Choroid plexus epithelial cell (primary cell): ENCODE measurements around a stretch of chr2.

GRCh38 chr2:238114410-238114826 is 14.3 kb downstream of the ESPNL start:
- RRBS: 60% methylated on average over 4 of the region's 11 CpGs

GRCh38 chr2:238139034-238139887 is 793 bp downstream of the KLHL30 start:
- RRBS: 48% methylated on average over 31 of the region's 51 CpGs

GRCh38 chr2:238240541-238241130 is 798 bp upstream of the HES6 start:
- RRBS: 3% methylated on average over 17 of the region's 64 CpGs

DNA sequence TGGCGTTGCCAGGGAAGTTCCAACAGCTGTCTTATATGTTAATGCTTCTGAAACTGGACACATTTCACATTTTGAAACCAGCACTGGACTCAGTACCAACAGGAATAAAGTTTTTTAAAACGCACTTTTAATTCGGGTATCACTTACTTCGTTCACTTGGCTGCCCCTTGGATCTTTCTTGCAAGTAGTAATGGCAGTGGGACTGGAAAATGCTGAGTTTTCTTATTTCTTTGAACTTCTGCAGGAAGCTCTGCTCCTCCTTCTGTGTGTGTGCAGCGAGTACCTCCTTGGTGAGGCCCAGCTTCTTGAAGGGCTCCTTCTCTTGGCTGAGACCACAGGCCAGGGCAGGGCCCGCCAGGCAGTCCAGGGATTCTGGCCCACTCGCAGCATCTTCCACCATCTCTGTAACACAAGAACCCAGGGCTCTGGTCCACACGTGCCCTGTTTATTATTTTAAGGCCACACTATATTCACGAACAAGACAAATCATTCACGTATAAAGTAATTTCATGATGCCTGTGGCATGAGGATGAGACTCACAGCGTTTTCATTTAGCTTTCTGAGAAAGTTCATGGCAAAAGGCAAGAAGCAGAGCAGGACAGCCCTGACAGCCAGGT is 15.8 kb upstream of the HES6 start:
- RRBS: no CpG with 5 or more reads among the region's 11 CpGs

DNA sequence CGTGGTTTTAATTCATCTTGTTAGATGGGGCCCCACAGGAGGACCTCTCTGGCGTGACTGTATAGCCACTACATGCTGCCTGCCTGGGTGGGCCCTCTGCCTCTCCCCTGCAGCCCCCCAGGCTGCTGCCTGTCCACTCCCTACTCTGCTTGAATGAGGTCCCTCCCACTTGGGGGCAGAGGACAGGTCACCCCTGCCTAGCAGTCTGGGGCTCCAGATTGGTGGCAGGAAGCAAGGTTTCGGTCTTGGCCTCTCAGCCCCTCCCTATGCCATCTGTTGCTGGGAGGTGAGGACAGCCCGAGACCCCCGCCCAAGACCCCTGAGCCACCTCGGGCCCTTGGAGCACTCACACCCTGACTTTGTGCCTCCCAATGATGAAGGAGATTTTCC is 22.0 kb upstream of the HES6 start:
- RRBS: no CpG with 5 or more reads among the region's 6 CpGs

- RRBS: no CpG with 5 or more reads among the region's 19 CpGs
These were observed 15.5 kb downstream of the PER2 start for GRCh38 chr2:238272766-238273493.

DNA sequence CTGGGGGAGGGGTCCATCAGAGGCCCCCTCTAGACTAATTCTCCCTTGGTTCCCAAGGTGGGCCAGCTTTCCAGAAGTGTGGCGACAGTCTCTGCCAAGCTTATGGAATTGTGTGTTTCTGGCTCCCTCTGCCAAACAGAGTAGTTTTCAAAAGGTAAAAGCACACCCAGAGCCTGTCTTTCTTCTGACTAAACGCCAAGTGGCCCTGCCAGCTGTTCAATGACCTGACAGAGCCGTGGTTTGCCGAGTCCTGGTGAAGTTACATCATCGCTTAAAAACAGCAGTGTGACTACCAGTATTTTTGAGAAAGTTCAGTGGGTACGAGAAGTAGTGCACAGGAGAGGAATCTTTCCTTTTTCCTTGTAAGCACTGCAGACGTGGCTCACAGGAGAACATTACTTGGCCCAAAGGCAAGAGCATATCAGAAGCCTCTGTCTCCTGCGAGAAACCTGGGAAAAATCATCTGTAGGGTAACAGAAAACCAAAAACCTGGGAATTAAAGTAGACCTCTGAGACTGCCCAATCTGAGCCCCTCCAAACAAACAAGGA is 1.8 kb downstream of the PER2 start:
- RRBS: no CpG with 5 or more reads among the region's 8 CpGs

DNA sequence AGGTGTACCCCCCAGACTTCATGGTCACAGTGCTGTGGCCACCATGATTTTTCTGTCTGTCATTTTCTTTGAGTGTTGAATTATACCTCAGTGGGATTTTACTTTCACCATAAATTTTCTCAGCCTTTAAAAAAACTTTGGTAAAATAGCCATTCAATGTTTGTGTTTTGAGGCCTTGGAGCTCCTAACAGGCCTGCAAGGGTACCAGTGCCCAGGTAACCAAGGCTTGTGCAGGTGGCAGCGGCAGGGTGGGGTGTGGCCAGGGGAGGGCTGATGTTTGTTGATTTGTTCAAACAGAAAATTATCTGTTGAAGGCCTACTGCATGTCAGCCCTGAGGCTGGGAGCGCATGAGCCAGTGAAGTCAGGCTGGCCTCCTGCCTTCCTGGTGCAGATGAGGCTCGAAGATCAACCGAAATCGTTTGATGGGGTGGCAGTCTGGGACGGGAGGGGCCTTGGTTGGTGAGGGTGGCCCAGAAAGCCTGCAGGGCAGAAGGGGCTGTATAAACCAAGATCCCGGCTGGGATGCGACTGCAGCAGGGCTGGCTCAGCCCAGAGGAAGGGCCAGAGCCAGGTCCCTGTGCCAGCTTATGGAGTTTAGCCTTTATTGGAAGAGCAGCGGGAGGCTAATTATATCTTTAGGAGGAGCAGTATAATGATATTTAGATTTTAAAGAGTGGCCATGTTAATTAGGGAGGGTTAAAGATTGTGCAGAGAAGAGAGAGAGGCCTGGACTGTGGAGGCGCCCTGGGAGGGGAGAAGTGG is 24.8 kb downstream of the TRAF3IP1 start:
- RRBS: no CpG with 5 or more reads among the region's 10 CpGs

- RRBS: no CpG with 5 or more reads among the region's 12 CpGs
These were observed 63.2 kb upstream of the TWIST2 start for GRCh38 chr2:238784641-238785215.

DNA sequence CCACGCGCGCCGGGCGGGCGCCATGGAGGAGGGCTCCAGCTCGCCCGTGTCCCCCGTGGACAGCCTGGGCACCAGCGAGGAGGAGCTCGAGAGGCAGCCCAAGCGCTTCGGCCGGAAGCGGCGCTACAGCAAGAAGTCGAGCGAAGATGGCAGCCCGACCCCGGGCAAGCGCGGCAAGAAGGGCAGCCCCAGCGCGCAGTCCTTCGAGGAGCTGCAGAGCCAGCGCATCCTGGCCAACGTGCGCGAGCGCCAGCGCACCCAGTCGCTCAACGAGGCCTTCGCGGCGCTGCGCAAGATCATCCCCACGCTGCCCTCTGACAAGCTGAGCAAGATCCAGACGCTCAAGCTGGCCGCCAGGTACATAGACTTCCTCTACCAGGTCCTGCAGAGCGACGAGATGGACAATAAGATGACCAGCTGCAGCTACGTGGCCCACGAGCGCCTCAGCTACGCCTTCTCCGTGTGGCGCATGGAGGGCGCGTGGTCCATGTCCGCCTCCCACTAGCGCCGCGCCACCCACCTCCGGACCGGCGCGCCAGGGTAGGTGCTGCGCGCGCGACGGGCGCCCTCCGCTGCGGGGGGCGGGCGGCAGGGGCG is 407 bp downstream of the TWIST2 start:
- RRBS: 2% methylated on average over 14 of the region's 69 CpGs

DNA sequence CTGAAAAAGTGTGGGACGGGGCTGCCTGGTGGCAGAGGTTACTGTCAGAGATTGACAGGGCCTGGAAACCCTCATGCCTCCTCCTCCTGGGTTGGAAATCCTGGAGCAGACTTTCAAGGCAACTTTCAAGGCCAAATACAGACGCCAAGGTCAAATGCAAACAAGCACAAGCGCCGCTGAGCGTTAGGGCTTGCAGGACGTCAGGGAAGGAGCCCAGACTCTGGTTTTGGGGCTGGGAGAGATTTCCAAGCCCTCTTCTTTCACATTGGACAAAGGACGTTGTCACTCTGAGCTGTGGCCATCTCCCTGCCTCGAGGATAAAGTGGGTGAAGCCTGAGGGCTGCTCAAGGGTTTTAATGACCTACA is 120.1 kb downstream of the TWIST2 start:
- RRBS: no CpG with 5 or more reads among the region's 8 CpGs

DNA sequence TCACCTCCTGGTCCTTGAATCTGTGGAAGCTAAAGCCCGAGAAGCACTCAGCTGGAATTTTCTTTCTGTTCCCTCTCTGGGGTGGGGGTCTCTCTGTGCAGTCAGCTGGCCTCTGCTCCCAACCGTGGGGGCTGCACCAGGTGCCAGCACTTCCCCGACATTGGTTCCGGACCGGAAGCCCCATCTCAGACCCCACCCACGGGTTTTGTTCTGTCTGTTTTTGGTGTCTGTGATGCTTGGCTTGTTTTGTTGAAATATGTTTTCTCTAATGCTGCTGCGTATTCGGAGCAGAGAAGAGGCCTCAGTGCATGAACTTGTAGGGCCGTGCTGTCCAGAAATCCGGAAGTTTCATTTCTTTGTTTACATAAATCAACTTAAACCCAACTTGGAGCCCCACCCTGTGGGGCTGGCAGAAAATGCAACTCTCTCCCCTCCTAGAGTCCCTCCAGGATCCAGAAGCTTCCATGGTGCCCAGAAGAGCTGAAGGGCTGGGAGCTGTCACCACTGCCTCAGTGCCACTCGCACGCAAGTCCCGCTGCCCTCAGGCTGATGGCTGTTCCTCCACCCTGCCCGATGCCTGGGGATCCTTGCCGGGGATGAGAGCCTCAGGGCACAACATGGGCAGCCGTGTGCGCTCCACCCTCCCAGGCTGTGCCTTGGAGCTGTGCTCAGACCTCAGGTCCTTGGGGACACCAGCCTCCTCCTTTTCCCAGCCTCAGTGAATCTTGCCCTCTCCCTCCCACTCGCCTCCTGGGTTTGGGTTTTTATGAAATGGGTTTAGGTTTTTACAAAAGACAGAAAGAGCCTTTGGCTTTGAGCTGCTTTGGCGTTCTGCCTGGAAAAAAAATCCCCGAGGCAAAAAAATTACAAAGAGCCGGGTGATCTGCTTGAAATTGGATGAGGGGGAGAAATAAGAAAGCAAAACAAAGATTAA is 155.0 kb downstream of the TWIST2 start:
- RRBS: no CpG with 5 or more reads among the region's 21 CpGs

- RRBS: no CpG with 5 or more reads among the region's 18 CpGs
These were observed 218.5 kb downstream of the TWIST2 start for GRCh38 chr2:239066411-239066809.

DNA sequence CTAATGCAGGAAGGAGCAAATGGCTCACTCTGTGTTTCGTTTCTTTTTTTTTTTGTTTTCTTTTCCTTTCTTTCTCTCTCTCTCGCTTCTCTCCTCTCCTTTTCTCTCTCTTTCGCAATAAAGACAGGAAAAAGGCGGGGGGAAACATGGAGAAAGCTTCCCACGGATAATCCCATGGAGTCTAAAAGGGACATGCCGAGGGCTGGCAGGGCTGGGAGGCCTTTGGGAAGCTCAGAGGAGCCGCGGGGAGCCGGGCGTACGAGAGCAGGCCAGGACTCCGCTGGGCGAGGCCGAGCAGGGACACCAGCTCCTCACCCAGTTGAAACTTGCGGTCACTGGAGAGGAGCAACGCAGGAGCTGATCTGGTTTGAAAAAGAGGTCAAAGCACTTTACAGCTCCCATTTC is 244.9 kb downstream of the TWIST2 start:
- RRBS: no CpG with 5 or more reads among the region's 16 CpGs

DNA sequence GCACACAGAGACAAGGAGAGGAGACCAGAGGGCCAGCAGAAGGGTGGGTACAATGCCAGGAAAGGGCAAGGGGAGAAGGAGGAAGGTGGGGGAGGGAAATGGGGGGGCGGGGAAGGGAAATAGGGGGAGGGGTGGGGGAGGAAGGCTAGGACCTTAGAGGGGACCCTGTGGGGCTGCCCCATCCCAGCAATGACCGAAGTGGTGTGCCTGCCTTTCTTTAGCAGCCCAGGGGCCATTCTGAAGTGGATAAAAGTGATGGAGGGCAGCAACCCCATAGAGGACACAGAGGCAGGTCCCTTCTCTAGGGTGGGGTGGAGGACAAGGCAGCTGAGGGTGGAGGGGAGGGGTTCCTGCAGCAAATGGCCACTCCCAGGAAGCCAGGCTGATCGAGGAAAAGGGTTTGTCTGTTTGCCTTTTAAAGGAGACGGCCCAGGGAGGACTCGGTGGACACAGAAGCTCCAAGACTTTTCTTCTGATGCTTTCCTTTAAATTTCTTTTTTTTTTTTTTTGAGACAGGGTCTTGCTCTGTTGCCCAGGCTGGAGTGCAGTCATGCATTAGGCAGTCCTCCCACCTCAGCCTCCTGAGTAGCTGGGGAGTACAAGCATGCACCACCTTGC is 272.7 kb downstream of the TWIST2 start:
- RRBS: no CpG with 5 or more reads among the region's 5 CpGs

DNA sequence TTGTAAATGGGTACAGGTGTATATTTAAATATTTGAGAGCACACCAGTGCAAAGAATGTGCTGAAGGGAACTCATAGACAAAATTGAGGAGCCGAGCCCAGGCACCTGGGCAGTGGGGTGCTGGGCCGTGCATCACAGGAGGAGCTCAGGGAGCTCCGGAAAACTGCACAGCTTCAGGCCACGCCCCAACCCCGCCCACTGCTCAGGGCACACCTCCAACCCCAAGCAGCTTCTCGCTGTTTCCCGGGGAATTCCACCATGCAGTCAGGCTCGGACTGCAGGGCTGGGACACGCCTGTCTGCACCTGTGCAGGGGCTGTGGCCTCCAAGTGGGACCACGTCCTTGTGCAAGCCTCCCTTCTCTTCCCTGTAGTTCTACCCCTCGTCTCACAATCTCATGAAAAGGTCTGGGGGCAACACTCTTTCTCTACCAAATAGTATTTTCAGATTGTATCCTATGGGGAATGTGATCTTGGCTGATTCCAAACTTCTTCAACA is 243.0 kb downstream of the HDAC4 start:
- RRBS: 27% methylated on average over 4 of the region's 11 CpGs

DNA sequence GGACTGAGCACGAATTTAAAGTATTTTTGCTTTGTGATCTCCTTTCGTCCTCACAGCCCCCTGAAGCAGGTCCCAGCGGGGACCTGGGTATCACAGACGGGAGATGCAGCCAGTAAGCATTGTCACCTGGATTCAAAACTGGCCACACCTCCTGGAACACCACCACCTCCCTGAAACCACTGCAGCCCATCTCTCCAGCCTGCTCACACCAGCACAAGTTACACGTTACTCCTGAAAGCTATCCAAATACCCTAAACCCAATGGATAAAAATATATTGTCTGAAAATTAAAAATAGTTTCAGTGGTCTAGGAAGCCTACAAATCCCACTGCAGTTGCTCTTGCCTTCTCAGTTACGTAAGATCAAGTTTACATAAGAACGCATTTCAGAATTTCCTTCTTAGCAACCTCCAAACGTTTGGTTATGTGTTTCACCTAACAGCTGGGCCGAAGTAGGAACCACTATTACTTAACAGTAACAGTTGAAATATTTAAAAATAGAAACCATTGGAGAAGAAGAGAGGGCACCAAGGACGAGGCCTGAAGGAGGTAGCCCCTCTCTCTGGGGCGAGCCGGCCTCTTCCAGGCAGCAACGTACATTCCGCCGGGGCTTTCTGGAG is 178.0 kb downstream of the HDAC4 start:
- RRBS: no CpG with 5 or more reads among the region's 15 CpGs

- RRBS: no CpG with 5 or more reads among the region's 5 CpGs
These were observed 134.4 kb downstream of the HDAC4 start for GRCh38 chr2:239266382-239266789.

DNA sequence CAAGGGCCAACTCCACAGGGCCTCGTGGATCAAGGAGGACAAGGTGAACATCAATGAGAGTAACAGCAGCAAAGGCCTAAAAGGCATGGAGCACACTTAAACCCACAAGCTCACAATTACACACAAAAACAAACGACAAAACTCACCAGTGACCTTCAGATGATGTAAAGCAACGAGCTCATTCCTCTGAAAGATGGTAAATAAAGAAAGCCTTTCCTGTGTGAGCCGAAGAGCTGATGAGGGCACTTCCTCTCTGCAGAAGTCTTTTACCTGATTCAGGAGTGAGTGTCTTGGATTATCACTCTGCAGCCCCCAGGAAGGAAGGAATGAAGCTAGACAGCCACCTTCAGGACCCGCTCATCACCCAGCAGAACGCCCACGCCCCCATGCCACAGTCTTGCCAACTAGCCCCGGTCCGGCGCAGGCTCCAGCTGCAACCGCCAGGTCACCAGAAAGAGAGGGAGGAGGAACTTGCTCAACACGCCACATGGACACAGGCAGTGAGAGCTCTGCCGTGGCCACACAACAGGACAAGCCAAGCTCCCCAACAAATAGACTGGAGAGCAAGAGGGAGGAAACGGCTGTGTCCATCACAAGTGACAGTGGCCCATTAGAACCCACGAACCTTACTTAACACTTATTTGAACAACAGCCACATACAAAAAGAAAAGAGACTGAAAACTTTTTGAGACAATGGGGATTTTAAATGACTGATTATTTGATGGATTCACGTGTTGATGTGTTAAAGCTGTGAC is 127.4 kb downstream of the HDAC4 start:
- RRBS: no CpG with 5 or more reads among the region's 16 CpGs

DNA sequence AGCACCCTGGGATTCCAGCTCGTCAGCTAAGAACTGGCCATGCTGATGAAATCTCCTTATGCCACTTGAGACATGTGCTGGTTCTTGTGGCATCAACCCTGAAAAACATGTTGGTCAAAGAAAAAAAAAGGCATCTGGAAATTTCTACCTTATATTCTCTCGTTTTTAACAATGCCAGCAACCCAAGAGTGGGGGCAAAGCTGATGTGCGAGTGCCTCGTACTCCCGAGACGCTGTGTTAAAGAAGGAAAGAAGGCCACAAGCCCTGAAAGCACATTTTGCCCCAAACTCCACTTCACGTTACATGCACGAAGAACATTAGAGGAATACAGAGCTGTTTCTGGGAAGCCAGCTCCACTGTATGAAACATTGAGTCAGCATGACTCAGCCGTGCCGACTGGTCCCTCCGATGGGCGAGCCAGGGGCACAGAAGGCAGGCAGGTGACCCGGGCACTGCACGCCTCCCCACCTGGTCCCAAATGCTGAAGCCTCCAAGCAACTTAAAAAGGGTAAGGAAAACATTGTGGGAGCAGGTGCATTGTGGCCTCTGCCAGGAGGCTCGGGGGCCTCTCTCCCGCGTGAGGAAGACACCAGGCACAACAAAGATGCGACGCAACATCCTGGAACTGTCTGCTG is 120.6 kb downstream of the HDAC4 start:
- RRBS: no CpG with 5 or more reads among the region's 19 CpGs